Penis (tissue), 1 donor: Measurements from ENCODE around the genes WNT5A and TASOR.

DNA sequence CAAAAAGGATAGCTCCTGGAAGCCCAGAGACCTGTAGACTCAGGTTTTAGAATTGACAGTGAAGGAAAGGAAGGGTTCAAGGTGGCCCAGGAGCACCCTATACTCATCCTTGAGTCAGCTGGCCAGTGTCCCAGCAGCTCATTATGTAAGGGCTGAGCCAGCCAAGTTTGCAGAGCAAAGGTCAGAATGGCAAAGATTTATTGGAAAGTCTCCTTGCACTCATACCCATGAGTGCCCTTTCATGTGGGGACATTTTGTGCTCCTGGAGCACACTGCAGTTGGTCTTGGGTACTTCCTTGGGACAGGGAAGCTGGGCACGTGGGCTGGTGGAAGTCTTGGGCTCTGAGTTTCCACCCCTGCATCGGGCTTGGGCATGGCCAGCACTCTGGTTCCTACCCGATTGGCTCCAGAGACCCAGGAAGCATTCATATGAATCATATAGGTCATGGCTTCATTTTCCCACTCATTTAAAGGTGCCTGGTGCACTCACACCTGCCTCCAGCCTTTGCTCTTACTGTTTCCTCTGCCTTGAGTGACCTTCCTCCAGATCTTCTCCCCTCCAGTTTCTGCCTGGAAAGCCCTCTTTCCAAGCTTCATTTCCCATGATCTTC, 10.7 kb upstream of the PRKCD start:
- PRO-cap = no peak

DNA sequence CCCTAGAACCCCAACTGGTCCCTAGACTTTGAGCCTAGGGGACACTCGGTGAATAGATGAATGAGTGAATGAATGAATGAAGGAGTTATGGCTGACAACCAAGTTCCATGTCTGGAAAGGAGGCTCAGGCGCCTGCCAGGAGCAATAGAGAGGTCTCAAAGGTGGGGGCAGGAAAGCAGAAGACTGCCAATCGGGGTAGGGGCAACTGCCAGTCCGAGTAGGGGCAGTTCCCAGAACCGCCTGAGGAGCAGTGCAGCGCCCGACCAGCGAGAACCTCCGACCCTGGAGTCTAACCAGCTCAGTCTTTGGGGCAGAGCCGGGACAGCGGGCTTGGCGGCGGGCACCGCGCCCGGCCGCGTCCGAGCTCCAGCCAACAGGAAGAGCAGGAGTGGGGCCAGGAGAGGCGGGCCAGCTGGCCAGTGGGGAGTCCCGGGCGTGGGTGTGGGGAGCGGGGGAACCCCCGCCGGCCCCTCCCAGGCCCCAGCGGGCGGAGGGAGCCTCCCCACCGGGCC, 508 bp upstream of the PRKCD start:
- PRO-cap = bidirectional peak, plus-strand start at position 301 of the sequence, minus-strand start at position 291 of the sequence

DNA sequence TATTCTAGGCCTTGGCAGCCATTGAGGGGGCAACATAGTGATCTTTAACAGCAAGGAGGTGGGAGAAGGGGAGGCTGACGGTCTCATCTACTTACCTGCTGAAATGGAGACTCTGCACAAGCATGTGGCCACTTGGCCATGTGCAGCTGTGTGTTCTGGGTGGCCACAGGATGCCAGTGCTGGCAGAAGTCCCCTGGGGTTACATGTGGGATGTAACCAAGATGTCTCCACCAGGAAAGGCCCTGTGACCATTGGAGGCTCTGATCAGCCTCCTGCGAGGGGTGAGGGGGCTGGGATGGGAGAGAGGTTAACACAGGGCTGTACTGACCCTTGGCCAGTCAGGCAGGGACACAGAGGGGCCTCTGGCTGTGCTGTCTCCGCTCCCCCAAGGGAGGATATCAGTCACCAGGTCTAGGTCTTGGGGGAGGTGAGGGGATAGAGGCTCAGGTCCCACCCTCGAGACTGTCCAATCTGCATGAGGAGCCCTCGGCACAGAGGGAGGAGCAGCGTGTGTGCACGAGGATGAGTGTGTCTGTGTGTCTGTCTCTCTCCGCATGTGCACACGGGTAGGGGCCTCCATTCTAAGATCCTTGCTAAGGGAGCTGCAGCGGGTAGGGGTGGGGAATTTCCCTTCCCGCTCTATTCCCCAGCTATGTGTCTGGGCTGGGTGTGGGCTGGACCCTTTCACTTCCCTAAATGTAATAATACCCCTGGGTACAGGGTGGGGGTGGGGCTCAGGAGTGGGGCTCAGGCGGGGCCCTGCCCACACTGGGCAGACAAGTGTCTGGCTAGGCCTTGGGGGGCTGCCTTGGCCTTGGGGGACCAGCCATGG, 19.5 kb downstream of the PRKCD start:
- PRO-cap = no peak

DNA sequence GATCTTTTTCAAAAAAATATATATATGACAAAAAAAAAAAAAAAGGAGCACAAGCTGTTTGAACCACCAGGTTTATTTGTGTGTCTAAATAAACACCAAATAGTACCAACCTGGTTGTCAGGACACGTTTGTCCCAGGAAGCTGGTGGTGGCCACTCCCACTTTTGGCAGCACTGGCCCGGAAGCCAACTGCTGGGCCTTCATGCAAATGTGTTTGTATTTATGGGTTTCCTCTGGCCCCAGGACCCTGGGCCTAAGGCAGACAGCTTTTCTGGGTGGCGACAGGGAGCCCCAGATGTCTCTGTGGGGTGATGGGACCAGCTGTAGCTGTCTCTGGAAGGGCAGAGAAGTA, 31.6 kb downstream of the PRKCD start:
- PRO-cap = no peak

- PRO-cap = no peak
Measured at GRCh38 chr3:53264465-53265052, 8.7 kb upstream of the TKT start.

- PRO-cap = no peak
Measured at GRCh38 chr3:53291808-53292173, 36.0 kb upstream of the TKT start.

- PRO-cap = no peak
Measured at GRCh38 chr3:53335781-53336171, 11.6 kb downstream of the DCP1A start.

DNA sequence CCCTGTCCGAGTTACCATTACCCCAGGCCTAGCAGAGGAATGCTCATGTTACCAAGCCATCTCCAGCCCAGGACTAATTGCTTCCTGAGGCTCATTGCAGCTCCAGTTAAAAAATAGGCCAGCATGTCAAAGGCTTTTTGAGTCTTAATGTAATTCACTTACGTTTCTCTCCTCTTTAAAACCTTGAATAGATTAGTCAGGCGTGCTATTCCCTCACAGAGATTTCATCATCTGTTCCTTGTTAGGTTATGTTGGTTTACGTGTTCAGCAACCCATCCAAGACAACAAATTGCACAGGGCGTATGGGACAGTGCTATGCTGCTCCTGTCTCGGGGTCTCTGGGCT, 117.2 kb downstream of the CHDH start:
- PRO-cap = no peak

DNA sequence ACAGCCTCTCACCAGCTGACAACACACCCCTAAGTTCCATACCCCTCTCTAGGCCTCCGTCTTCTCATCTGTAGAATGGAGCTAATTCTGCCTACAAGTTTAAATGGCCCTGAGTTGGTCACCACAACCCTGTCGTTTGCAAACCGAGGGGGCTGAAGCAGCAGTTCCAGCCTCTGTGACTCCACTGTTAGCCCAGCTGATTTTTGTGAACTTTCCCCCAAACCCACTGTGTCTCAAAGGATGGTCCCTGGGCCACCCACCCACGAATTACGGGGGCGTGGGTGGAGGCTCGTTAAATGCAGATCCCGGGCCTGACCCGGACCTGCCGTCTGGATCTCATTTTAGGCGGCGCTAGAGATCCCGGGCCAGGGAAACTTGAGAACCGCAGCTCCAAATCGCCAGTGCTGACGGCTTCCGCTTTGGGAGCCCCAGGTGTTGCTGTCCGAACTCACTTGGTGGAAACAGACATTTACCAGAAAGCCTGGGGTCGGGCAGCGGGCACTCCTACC, 816 bp downstream of the CHDH start:
- PRO-cap = no peak

DNA sequence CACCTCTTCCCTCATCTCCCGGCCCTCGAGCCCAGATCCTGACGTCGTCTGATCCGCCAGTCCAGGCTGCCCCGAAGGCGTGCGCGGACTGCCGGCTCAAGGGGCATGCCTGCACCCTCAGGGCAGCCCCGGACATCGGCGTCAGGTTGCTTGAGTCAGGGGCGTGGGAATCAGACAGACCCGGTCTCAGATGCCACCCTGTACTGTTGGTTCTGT, 204 bp downstream of the IL17RB start:
- PRO-cap = no peak

DNA sequence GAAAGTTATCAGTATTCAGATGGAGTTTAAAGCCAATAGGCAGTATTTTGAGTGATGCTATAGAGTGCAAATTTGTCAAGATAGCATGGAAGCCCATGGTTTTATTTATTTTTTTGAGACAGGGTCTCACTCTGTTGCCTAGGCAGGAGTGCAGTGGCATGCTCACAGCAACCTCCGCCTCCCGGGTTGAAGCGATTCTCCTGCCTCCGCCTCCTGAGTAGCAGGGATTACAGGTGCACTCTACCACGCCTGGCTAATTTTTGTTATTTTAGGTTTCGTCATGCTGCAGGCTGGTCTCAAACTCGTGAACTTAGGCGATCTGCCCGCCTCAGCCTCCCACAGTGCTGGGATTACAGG, 2.6 kb upstream of the ACTR8 start:
- PRO-cap = no peak

- PRO-cap = unidirectional peak, plus-strand start at chr3:54748146
Measured at GRCh38 chr3:54747931-54748430, 179.9 kb downstream of the LRTM1 start.

- PRO-cap = bidirectional peak, plus-strand start at chr3:55486674, minus-strand start at chr3:55486204
Measured at GRCh38 chr3:55485918-55486750, 972 bp downstream of the WNT5A start.

- PRO-cap = no peak
Measured at GRCh38 chr3:55486751-55487766, at the start of gene WNT5A. Gene WNT5A (minus strand): TSS chr3:55487306.

DNA sequence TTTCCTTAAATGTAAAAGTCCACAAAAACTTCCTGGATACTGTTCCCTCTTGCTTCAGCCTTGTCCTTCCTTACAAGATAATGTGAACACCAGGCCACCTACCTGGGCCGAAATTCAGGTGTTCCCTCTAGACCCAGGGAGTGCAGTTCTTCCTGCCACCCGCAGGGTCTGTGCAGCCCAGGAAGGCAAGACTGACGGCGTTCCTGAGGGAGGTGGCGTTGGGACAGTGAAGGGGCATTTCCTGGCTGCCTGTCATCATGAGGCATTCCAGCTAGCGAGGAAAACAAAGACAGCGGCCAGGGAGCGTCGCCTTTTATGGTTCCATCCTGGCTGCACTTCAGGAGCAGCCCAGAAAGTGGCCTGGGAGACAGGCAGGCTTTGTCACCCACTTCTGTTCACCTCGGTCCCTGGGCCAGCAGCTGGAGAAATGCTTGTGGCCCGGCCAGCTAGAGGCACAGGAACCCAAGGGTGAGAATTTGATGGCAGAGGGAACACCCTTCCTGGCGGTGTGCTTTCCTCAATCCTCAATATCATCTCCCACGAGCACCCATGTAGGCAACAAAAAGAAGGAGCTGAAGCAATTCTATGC, 84.9 kb upstream of the WNT5A start:
- PRO-cap = no peak

GRCh38 chr3:56682704-56683490, at the start of gene TASOR:
Gene TASOR (minus strand): TSS chr3:56683265.
- PRO-cap = bidirectional peak, plus-strand start at chr3:56682895, minus-strand start at chr3:56682859; bidirectional peak, plus-strand start at chr3:56683403, minus-strand start at chr3:56683242

- PRO-cap = no peak
Measured at GRCh38 chr3:56692482-56692977, 9.5 kb upstream of the TASOR start.

DNA sequence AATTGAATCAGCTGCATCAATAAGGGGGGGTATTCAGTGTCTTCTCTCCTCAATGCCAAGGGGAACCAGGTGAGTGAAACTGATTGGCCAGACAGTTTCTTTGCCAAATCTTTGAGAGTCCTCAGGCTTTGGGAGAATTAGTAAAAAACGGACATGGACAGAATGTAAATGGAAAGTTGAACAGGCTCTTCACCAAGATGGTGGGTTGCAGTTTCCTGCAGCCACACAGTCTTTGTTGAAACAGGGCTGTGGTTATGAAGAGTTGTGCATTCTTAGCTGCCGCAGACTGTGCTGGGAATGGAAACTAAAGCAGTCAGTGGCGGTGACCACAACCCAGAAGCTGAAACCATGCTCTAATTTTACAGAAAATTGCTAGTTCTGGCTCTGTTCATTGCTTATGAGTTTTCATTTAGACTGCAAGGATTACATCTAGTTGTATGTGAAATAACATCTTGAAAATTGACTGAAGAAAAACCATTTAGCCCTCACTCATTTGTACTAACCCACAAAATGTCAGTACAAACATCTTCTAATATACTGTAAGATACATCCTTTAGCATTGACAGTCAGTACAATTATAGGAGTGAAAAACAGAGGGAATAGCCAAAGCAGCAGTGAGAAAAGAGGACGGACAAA, 42.2 kb upstream of the TASOR start:
- PRO-cap = no peak

DNA sequence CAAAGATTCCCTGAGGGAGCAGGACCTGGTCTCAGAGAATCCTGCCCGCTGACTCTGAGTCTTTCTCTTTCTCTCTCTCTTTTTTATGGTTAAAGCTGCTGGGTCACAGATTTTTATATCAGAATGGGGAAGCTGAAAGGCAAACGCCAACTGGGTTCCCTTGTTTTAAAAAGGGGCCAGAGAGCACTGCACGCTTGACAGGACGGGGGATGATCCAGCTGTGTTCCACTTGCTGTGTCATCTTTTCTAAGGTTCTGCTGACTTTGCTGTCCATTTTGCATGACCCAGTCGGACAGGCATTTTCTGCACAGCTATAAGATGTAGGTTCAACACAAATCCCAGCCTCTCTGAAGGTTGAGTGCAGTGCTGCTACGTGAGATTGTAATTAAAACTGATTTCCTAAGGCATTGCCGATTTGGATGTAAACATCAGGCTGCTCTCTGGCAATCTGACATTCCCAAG, 25.8 kb downstream of the ARHGEF3 start:
- PRO-cap = no peak

GRCh38 chr3:56776593-56777015, 25.1 kb downstream of the ARHGEF3 start:
- PRO-cap = no peak